ENCODE results near the genes RPLP2, AP2A2, MUC5B and BRSK2.

GRCh38 chr11:712693-713196 is 6.7 kb downstream of the EPS8L2 start:
- PRO-cap, 2 experiments = no peak in any of the 2 experiments

- PRO-cap, 2 experiments = no peak in any of the 2 experiments
These were observed 4.3 kb downstream of the GATD1 start for GRCh38 chr11:772913-773365.

- PRO-cap, 2 experiments = no peak in any of the 2 experiments
These were observed 2.0 kb upstream of the CEND1 start for GRCh38 chr11:791520-792644.

- PRO-cap, 2 experiments = no peak in any of the 2 experiments
These were observed 1.8 kb downstream of the PIDD1 start for GRCh38 chr11:803222-803624.

DNA sequence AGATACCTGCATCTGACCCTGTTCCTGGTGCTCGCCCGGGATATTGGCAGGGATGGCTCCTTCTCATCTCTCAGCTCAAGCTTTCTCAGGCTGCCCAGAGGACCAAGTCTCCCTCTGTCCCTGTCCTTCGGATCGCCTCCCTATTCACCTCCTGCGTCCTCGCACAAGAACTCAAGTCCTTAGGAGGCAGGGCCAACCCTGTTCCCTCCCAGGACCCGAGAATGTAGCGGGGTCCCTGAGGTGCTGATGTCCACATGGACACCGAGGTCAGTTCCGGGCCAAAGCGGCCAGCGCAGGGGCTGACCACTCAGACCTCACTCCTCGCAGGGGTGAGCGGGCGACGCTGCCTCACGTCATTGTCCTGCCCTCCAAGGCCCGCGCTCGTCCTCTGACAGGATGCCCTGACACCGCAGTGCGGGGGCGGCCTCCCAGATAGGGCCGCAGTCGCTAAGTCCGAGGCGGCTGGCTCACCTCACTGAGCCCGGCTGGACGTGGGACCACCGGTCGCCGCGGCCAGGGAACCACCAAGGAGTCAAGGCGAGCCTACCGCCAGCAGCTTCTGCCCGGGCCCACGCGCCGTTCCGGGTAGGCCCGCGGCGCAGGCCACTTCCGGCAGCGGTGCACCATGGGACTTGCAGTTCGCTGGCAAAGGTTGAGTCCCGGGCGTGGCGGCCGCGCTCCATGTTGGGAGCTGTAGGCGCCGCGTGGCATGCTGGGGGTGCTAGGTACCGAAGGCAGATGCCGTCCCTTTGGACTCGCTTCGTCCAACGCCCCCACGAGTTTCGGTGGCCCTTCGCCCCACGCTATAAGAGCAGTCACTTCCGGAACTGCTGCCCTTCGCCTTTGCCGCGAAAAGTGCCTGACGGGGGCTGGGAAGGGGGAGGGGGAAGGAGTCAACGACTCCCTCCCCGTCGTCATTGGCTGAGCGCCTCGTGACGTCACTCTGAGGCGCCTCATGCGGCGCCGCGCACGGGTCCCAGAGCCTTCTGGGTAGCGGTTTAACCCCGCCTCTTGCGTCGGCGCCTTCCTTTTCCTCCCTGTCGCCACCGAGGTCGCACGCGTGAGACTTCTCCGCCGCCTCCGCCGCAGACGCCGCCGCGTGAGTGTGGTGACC is at the start of gene RPLP2:
RPLP2 (plus strand) TSS at position 1,027 of the 1,114 bp plus-strand sequence.
- PRO-cap, 2 experiments = peak in 2 of 2 experiments; most common plus-strand start position 356 of the sequence (in 2); most common minus-strand start position 777 of the sequence (in 2)

- PRO-cap, 2 experiments = no peak in any of the 2 experiments
These were observed 748 bp downstream of the CRACR2B start for GRCh38 chr11:828474-828859.

DNA sequence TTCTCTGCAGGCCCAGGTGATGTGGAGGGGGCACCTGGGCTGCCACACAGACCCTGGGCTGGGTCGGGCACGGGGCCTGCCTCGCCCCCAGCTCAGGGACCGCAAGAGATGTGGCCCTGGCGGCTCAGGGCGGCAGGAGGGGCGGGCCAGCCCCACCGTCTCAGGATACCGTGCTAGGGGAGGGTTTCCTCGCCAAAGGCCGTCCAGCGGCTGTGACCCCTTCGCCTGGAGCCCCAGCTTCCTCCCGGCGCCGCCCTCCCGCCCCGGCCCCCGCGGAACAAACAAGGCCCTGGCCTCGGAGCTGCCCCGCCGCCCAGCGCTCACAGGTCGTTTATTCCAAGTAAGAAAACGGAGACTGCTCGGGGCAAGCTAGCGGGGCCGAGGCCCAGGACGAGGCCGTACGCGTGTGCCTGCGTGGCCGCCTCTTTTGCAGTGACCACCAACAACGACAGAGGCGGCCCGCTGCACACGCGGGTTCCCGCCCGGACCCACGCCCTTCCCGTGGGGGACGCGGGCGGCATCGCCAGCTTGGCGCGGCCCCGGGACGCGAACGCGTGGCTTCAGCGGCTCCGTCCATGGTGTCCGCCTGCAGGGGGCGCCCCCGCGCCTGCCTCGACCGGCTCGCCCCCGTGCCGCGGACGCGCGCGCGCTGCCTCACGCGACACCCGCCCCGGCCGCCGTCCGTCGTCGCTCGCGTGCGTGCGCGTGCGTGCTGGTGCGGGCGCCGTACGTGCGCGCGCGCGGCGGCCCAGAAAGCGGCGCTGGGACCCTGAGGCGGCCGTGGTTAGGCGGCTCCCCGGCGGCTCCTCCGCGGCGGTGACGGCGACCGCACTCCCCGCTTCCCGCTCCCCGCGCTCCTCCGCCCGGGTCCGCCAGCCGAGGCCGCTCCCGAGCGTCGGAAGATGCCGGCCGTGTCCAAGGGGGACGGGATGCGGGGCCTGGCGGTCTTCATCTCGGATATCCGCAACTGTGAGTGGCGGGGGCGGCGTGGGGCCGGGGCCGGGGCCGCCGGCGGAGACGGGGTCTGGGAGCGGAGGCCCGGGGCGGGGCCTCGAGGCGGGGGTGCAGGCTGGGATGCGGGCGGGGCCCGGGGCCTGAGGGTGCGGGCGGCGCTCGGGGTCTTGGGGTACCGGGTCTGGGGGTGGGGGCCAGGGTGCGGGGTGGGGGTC is at the start of gene AP2A2:
AP2A2 (plus strand) TSS at position 751 of the 1,169 bp plus-strand sequence.
- PRO-cap, 2 experiments = peak in 2 of 2 experiments; most common plus-strand start position 751 of the sequence (in 1); most common minus-strand start position 683 of the sequence (in 1)

DNA sequence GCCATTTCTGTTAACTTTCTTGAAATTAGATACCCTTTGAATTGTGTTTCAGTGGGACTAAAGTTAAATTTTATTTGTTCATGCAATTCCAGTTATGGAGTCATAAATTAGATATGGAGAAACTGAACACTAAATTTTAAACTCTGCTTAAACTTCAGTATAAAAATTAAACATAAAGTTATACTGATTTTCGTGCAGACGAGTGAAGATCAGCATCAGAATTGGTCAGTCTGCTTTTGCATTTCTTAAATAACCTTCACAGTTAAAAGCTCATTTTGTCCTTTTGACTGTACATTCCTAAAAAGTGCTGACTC is 6.5 kb downstream of the AP2A2 start:
- PRO-cap, 2 experiments = no peak in any of the 2 experiments

DNA sequence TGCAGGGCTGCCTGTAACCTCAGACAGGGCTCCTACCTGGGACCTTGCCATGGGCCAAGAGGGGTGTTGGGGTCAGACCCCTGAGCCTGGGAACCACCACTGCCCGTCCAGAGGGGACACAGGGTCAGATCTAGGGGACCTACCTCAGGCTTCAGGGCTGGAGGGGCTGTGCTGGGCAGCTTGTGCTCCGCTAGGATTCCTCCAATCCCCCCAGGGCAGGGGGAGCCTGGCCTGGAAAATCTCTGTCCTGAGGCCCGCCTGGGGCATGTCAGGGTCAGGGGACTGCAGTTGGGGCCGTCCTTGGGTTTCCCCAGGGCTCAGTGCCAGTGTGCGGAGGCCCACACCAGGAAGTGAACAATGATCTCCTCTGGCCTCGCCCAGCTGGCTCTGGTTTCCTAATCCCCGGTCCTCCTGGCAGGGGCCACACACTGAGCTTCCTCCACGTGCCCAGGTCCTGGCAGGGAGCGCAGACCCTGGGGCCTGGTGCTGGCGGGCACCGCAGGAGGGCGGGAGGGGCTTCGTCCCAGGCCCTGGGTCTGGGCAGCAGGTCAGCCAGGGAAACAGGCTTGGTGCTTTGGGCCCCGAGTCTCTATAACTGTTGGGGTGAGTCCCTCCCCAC is 36.7 kb upstream of the MUC6 start:
- PRO-cap, 2 experiments = no peak in any of the 2 experiments

GRCh38 chr11:1074722-1075798 is 38.5 kb upstream of the MUC6 start:
- PRO-cap, 2 experiments = no peak in any of the 2 experiments

- PRO-cap, 2 experiments = no peak in any of the 2 experiments
These were observed 51.5 kb upstream of the MUC6 start for GRCh38 chr11:1087798-1088582.

GRCh38 chr11:1090685-1091249 is 54.2 kb upstream of the MUC6 start:
- PRO-cap, 2 experiments = no peak in any of the 2 experiments

GRCh38 chr11:1222596-1223535 is at the start of gene MUC5B:
Gene MUC5B, plus strand, starts transcription at chr11:1223066.
- PRO-cap, 2 experiments = no peak in any of the 2 experiments

DNA sequence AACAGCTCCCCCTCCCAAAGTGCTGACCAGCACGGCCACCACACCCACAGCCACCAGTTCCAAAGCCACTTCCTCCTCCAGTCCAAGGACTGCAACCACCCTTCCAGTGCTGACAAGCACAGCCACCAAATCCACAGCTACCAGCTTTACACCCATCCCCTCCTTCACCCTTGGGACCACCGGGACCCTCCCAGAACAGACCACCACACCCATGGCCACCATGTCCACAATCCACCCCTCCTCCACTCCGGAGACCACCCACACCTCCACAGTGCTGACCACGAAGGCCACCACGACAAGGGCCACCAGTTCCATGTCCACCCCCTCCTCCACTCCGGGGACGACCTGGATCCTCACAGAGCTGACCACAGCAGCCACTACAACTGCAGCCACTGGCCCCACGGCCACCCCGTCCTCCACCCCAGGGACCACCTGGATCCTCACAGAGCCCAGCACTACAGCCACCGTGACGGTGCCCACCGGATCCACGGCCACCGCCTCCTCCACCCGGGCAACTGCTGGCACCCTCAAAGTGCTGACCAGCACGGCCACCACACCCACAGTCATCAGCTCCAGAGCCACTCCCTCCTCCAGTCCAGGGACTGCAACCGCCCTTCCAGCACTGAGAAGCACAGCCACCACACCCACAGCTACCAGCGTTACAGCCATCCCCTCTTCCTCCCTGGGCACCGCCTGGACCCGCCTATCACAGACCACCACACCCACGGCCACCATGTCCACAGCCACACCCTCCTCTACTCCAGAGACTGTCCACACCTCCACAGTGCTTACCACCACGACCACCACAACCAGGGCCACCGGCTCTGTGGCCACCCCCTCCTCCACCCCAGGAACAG is 23.3 kb downstream of the MUC5B start:
- PRO-cap, 2 experiments = no peak in any of the 2 experiments

DNA sequence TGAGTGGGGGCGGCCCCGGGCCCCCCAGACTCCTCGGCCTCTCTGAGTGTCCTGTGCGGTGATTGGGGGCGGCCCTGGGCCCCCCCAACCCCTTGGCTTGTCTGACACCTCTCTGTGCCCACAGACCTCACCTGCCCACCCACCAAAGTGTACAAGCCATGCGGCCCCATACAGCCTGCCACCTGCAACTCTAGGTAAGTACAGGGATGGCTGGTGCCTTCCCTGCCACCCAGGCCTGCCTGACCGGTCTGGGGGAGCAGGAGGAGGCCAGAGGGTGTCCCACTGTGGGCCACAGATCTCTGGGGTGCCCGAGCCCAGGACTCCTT is 33.1 kb downstream of the MUC5B start:
- PRO-cap, 2 experiments = peak in 2 of 2 experiments; most common minus-strand start position 98 of the sequence (in 2)

- PRO-cap, 2 experiments = no peak in any of the 2 experiments
These were observed 32.9 kb downstream of the TOLLIP start for GRCh38 chr11:1276484-1277058.

DNA sequence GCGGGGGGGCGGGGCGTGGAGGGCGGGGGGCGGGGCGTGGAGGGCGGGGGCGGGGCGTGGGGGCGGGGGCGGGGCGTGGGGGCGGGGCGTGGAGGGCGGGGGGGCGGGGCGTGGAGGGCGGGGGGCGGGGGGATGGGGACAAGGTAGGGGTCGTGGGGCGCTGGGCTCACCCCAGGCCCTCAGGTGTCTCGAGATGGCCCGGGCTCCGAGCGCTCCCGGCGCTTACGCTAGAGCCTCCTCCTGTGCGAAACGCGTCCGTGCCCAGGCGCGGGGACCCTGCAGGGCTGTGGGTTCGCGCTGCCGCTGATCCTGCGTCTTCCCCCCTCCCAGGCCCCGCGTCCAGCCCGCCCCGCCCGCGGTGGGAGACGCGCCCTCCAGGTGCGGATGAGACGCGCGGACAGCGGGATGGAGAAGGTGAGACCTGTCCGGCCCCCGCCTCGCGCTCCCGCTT is 27.3 kb upstream of the TOLLIP start:
- PRO-cap, 2 experiments = no peak in any of the 2 experiments

GRCh38 chr11:1389817-1390370 is at the start of gene BRSK2:
Gene BRSK2, plus strand, starts transcription at chr11:1389934.
- PRO-cap, 2 experiments = no peak in any of the 2 experiments

- PRO-cap, 2 experiments = no peak in any of the 2 experiments
These were observed 41.2 kb downstream of the MOB2 start for GRCh38 chr11:1445399-1445780.

DNA sequence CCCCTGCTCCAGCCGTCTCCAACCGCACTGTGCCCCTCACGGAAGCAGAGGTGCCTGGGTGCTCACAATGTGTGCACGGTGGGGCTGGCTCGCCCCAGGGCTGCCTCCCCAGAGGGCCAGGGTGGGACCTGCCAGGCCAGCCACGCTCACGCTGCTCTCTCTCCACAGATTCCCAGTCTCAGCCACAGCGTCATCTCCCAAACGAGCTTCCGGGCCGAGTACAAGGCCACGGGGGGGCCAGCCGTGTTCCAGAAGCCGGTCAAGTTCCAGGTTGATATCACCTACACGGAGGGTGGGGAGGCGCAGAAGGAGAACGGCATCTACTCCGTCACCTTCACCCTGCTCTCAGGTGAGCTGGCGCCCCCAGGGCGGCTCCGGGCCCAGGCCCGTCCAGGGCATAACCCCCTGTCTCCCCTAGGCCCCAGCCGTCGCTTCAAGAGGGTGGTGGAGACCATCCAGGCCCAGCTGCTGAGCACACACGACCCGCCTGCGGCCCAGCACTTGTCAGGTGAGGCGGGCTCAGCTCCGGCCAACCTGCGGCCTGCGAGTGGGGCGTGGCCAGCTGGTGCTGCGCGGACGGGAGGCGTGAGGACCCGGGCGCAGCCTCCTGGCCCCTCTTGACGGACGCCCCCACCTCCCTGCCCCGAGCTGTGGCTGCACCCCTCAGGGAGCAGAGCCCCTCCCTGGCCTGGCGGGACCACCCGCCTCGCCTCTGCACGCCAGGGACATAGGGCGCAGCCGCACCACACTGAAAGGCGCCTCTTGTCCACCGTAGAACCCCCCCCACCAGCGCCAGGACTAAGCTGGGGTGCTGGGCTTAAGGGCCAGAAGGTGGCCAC is 30.2 kb downstream of the MOB2 start:
- PRO-cap, 2 experiments = no peak in any of the 2 experiments